Metastatic Breast Carcinoma in the Brain (tissue), 10 donors: ENCODE results near the gene CCM2.

- PRO-cap, 10 experiments: peak in 1 of 10 experiments; most common plus-strand start chr7:44581122 (in 1)
Measured at GRCh38 chr7:44580751-44581256, 1.2 kb downstream of the TMED4 start.

GRCh38 chr7:44829642-44830250 is 18.1 kb downstream of the H2AZ2 start:
- PRO-cap, 10 experiments: no peak in any of the 10 experiments

DNA sequence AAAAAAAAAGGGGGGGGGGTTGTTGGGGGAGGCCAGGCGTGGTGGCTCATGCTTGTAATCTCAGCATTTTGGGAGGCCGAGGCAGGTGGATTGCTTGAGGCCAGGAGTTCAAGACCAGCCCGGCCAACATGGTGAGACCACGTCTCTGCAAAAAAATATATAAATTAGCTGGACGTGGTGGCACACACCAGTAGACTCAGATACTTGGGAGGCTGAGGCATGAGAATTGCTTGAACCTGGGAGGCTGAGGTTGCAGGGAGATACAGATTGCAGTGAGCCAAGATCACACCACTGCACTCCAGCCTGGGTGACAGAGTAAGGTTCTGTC is 22.1 kb downstream of the MYO1G start:
- PRO-cap, 10 experiments: no peak in any of the 10 experiments

- PRO-cap, 10 experiments: no peak in any of the 10 experiments
Measured at GRCh38 chr7:44965633-44966191, 13.1 kb downstream of the MYO1G start.

DNA sequence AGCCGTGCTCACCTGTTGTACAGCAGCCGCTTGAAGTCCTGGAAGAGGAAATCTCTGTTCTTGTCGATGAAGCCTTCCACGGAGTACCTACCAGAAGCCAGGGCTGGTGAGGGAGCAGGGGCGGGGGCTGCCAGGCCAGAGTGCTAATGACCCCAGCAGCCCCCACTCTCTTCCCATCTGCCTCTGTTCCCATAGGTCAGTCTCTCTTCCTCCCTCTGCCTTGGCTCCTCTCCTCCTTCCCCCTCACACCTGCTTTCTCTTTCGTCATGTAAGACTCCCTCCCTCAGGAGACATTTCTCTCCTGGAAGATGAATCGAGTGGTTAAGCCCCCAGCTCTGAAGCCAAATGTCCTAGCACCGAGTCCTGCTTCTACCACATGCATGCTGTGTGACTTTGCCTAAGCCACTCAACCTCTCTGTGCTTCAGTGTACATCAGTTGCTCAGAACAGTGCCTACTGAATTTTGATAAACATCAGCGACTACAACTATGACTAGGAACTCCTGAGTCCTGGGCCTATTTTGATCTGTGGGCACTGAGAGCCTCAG is 10.9 kb downstream of the MYO1G start:
- PRO-cap, 10 experiments: no peak in any of the 10 experiments

GRCh38 chr7:44980356-44980595 is 1.5 kb upstream of the MYO1G start:
- PRO-cap, 10 experiments: no peak in any of the 10 experiments

GRCh38 chr7:45000060-45000946 is at the start of gene CCM2:
TSS of gene CCM2 (plus strand) at chr7:45000201.
- PRO-cap, 10 experiments: peak in 10 of 10 experiments; most common plus-strand start chr7:45000210 (in 5); most common minus-strand start chr7:45000648 (in 1)

DNA sequence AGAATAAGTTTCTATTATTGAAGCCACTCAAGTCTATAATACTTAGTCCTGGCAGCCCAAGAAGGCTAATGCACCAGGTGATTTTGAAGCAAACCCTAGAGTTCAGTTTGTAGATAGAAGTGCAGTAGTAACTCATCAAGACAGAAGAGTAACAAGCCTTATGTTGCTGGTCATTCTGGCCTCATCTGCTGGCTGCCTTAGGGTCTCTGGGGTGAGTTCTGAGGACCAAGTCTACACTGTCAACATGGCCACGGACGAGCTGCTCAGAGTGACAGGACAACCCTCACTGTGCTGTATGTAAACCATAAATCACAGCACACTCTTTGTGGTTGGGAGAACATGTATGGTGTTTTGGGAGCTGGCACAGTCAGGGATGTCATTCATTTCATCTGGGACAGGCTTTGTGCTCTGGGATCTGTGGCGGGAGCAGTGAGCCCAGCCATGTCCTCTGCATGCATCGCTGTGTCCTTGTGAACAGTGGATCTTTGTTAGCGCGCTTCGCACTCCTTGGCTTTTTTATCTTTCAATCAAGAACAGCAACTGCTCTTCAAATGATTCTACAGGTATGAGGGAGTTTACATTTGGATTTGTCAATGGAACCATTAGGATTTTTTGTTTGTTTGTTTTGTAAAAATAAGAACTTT is 7.0 kb downstream of the CCM2 start:
- PRO-cap, 10 experiments: peak in 1 of 10 experiments; most common minus-strand start position 472 of the sequence (in 1)

- PRO-cap, 10 experiments: no peak in any of the 10 experiments
Measured at GRCh38 chr7:45028104-45028623, 28.2 kb downstream of the CCM2 start.

DNA sequence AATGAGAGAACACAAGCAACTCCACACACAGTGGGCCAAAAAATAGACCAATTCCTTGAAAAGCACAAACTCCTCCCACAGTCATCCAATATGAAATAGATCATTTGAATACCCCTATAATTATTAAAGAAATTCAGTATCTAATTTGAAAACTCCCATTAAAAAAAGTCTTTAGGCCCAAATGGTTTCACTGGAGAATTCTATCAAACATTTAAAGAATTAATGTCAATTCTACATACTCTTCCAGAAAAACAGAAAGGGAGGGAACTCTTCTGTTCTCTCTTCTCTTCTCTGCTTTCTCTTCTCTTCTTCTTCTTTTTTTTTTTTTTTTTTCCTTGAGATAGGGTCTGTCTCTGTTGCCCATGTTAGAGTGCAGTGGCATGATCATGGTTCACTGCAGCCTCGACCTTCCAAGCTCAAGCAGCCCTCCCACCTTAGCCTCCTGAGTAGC is 42.7 kb downstream of the CCM2 start:
- PRO-cap, 10 experiments: no peak in any of the 10 experiments

DNA sequence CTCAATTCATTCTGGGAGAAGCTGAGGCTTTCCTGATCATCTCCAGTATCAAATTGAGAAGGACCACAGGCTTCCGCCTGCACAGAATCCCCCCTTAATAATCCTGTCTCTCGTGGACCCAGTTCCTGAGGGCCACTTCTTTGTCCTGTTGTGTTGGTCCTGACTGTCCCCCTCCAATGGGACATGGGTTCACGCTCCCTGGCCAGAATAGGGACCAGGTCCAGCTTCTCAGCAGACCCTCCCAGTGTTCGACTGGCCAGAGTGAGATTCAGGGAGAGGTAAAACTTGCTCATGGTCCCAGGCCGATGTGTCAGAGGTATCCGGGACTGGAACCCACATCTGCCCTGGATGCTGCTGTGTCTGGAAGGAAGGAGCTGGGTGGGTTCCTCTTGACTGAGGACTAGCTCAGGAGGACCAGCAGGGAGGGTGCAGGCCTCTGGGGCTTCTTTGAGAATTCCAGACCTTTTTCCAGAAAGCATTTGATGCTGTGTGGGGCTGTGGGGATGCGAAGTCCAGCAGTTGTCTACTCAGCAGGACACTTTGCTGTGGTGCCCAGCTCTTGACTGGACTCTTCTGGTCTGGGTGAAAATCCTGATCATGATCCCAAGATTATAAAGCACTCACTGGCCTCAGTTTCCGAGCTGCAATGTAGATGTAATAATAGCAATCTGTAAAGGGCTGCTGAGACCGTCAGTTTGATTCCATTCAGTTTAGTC is 1.6 kb downstream of the RAMP3 start:
- PRO-cap, 10 experiments: no peak in any of the 10 experiments

DNA sequence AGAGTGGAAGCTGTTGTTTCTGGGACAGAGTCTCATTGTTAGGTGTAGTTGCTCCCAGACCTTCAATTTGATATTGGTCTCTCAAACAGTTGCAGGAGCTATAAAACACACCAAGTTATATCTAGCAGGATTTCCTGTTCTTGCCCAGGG is 53.3 kb downstream of the RAMP3 start:
- PRO-cap, 10 experiments: peak in 2 of 10 experiments; most common minus-strand start position 75 of the sequence (in 2)

- PRO-cap, 10 experiments: no peak in any of the 10 experiments
Measured at GRCh38 chr7:45701645-45702261, 127.6 kb downstream of the ADCY1 start.

DNA sequence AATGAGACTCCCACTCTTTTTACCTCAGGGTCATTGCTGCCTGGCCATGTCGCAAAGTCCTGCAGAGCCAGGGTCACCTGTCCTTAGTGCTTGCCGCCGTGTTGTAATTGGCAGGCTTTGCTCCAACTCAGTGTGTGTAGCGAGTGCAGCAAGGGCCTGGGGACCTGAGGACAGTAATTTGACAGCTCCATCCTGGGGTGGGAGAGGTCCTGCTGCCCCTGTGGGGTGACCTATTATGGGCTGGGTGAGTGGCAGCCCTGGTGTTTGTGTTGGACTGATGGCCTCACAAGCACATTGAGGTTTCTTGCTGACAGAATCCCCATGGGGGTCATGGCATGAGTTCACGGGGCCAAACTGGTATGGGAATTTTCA is 7.7 kb upstream of the IGFBP1 start:
- PRO-cap, 10 experiments: no peak in any of the 10 experiments

- PRO-cap, 10 experiments: no peak in any of the 10 experiments
Measured at GRCh38 chr7:45940247-45940954, 19.3 kb upstream of the IGFBP3 start.

DNA sequence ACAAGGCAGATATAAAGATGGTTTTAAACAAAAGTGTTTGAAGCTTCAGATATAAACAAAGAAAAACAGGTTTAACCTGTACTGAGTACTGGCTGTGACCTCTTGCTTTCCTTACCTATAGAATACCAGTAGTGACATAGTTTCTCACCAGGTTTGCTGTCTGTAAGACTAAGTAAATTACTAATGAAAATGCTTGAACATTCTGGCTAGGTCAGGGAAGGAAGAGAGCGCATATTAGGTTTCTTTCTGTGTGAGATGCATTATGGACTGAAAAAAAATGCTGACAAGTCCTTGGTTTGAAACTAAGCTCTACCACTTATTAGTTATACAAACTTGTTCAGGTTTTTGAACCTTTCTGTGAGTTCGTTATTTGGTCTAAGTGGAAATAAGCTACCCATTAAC is 360.2 kb upstream of the IGFBP3 start:
- PRO-cap, 10 experiments: peak in 4 of 10 experiments; most common plus-strand start position 200 of the sequence (in 3); most common minus-strand start position 124 of the sequence (in 1)

DNA sequence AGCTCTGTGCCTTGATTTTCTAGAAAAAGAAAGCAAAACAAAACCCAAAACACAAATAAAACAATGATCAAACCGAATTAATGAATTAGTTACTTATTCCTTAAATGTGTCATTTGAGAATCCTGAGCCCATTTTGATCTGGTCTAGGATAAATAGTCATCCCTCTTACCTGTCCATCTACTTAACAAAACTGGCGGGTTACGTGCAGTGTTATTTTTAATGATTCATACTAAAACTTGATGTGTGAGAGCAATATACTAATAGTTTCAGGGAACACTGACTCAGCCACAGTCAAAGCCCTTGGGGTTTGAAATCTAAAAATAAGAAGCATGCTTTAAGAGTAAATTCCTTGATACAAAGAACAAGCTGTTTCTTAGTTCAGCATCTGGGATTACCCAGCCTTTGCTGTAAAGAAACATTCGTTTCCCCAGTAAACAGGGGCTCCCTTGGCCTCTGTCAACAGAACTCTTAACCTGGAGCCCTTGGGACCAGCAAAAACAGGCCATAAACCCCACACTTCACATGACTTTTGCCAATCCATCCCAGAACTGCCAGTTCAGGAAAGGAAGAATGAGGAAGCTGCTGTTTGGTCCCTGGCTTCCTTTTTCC is 370.6 kb upstream of the IGFBP3 start:
- PRO-cap, 10 experiments: no peak in any of the 10 experiments

DNA sequence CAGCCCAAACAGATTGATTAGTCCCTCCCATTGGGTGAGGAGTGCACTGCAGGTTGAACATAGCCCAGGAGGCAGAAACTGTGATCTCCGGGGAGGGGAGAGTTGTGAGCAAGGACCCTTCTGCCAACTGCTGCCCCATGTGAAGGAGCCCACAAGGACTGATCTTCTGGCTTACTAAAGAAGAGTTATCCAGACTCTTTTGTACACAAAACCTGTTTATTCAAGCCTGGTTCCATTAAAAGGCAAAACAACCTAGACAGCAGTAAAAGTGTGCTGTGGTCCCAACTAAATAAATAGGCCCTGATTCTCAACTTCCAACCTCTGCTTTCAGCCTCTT is 465.2 kb downstream of the TNS3 start:
- PRO-cap, 10 experiments: peak in 3 of 10 experiments; most common minus-strand start position 131 of the sequence (in 3)

DNA sequence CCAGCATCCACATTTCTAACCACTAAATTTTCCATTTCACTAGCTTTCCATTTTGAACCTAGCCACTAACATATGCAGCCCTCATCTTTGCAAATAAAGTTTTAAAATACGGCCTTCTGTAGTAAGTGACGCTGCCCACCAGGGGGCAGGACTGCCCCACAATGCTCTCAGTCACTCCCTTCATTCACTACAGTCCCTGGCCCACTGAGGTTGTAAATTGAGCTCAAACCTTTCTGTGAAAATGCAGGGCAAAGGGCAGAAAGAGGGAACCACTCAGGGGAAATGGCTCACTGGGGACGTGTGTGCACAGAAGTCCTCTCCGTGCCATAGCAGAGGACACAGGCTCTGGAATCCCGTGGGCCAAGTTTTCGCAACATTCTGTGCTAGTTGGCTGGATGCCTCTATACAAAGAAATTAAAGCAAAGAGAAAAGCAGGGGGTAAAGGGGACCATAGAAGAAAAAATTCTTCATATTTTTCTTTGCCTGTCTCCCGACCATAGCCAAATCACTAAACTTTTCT is 315.6 kb downstream of the TNS3 start:
- PRO-cap, 10 experiments: no peak in any of the 10 experiments

DNA sequence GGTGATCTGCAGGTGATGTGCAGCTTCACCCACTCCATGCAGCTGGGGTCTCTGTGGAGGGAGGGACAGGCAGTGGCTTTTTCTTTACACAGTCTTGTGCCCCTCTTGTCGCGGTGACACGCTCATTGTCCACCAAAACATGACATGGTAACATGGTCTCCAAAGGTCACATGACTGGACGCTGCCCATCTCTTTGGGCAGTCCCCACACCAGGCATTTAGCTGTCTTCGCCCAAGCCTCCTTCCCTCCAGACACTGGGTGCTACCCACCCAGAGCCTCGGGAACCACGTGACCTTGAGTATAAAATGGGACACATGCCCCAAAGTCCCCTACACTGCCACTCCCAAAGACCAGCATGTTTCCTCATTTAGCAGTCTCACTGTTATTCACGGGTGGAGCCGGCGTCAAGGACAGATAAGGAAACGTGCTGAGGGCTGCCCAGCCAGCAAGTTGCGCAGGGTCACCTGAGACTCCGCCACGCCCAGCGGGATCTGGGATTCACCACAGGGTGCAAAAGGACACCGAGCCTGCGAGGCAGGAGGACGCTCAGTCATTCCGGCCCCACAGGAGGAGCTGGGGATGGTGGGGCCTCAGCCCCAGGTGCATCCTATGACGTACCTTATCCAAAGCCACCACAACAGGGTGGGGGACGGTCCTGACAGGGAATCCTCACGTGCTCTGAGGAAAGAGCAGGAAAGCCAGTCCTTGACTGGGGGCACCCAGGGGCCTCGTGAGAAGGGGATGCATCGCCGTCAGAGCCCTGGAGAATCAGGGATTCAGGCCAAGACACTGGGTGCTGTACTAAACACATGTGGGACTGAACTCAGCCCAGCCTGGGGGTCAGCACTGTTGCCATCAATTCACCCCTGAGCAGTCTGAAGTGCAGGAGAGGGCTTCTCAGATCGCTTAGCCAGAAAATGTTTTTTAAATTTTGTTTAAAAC is 226.9 kb downstream of the TNS3 start:
- PRO-cap, 10 experiments: no peak in any of the 10 experiments